Lung (tissue), 4 donors: ENCODE measurements around a stretch of chr6.

DNA sequence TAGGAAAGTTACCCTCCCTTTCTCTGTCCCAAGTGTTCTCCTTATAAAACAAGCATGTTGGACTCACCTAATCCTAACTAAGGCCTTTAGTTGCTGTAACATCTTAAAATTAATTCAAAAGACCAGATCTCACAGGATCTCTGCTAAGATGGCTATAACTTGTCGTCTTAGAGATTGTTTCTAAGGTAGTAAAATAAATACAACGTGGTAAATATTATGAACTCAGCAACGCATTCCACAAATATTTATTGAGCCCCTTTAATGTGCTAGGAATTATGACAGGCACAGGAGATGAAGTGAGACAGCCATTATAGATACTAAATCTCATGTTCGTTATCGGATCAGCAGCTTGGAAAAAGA is 20.8 kb upstream of the MCM3 start:
- PRO-cap, result no peak
- RAMPAGE, long total RNA, result no peak
- RRBS, result no CpG with 5 or more reads among the region's 5 CpGs

GRCh38 chr6:52352388-52353212 is 9.4 kb upstream of the PAQR8 start:
- PRO-cap, result no peak
- RAMPAGE, long total RNA, result no peak
- RRBS, result no CpG with 5 or more reads among the region's 4 CpGs

- PRO-cap, result no peak
- RAMPAGE, long total RNA, result no peak
- RRBS, result no CpG with 5 or more reads among the region's 5 CpGs
Measured at GRCh38 chr6:52390021-52390741, 28.2 kb downstream of the PAQR8 start.

GRCh38 chr6:52393587-52394899 is 26.1 kb upstream of the EFHC1 start:
- PRO-cap, result no peak
- RAMPAGE, long total RNA, result no peak
- RRBS, result no CpG with 5 or more reads among the region's 12 CpGs

DNA sequence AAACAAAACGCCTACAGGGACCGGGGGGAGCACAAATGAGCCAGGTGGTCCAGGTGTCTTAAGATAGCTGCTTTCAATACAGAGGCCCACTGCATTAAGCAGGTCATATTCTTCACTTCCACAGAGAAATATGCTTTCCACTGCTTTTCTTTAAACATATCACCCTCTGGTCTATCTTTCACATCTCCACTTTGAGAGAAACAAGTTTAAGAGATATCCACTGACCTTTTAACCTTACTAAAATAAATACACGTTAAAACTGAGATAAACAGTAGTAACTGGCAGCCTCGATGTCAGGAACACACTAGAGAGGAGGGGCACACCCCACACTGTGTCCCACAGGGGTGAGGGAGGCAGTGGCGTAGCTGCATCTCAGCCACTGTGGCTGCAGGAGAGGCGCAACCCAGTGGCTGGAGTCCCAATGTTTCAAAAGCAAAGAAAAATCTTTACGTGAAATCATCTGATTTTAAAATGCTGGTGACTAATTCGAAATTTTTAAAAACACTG is 54.9 kb downstream of the TRAM2 start:
- PRO-cap, result no peak
- RAMPAGE, long total RNA, result no peak
- RRBS, result no CpG with 5 or more reads among the region's 8 CpGs

- PRO-cap, result no peak
- RAMPAGE, long total RNA, result no peak
- RRBS, result no CpG with 5 or more reads among the region's 9 CpGs
Measured at GRCh38 chr6:52574496-52575184, 2.2 kb downstream of the TRAM2 start.

- PRO-cap, result no peak
- RAMPAGE, long total RNA, result no peak
- RRBS, result no CpG with 5 or more reads among the region's 4 CpGs
Measured at GRCh38 chr6:52578120-52578474, 1.2 kb upstream of the TRAM2 start.

GRCh38 chr6:52663013-52663415 is 7.9 kb upstream of the TMEM14A start:
- PRO-cap, result no peak
- RAMPAGE, long total RNA, result no peak
- RRBS, result no CpG with 5 or more reads among the region's 3 CpGs

DNA sequence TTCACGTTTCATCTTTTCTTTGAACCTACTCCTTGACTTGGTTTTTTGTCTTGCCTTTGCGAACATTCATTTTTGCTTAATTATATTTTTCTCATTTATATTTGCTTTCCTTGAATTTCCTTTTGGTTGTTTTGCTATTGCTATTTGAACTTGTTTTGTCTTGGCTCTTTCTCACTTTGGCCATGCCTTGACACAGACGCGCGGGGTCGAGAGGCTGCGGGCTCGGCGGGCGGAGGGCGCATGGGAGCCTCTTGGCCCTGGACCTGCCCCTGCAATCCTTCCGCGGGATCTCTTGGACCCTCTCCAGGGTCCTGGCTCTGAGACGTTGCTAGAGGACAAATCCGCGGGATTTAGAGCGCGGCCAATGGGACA is 7.0 kb upstream of the TMEM14A start:
- PRO-cap, result bidirectional peak, plus-strand start outside the sequence, minus-strand start at position 292 of the sequence
- RAMPAGE, long total RNA, result no peak
- RRBS, result no CpG with 5 or more reads among the region's 18 CpGs

- PRO-cap, result no peak
- RAMPAGE, long total RNA, result no peak
- RRBS, result no CpG with 5 or more reads among the region's 4 CpGs
Measured at GRCh38 chr6:52746148-52746943, 16.9 kb downstream of the GSTA2 start.

DNA sequence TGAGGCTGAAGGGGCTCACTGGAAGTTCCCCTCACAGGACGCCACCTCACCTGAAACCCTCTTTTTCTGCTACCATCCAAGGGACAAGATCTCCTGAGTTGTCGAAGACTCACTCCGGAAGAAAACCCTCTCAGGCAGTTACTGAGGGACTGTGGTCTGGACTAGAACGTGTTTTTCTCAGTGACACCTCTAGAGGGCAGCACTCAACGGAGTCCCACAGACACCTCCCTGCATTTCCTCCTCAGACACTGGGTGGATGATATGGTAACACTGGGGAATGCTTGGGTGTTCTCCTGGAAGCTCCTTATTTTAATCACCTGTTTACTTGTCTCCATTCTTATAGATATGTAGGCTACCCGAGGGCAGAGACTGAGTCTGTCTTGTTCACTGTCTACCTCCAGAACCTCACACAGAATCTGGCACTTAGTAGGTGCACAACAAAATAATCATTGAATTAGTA is 27.1 kb downstream of the GSTA3 start:
- PRO-cap, result no peak
- RAMPAGE, long total RNA, result no peak
- RRBS, result no CpG with 5 or more reads among the region's 6 CpGs

DNA sequence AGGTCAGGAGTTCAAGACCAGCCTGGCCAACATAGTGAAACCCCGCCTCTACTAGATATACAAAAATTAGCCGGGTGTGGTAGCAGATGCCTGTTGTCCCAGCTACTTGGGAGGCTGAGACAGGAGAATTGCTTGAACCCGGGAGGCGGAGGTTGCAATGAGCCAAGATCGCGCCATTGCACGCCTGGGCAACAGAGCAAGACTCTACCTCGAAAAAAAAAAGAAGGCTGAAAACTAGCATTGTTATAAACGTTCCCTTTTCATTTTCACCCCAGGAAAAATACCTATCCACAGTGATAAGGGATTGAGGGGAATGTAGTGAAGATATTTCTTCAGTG is 9.3 kb downstream of the GSTA4 start:
- PRO-cap, result no peak
- RAMPAGE, long total RNA, result no peak
- RRBS, result no CpG with 5 or more reads among the region's 9 CpGs

DNA sequence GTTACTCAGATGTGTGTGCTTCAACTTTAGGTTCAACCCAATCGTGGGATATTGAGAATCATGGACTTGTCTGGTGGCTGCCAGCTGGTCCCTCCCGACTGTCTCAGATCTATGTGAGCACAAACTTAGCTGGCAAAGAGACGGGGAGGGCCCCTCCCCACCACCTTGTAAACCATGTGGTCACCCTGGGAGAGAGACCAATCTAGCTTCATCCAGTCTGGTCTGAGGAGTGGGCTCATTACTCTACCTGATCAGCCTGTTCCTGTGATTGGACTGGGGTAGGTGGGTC is 4.9 kb downstream of the GSTA4 start:
- PRO-cap, result no peak
- RAMPAGE, long total RNA, result no peak
- RRBS, result no CpG with 5 or more reads among the region's 3 CpGs

- PRO-cap, result no peak
- RAMPAGE, long total RNA, result no peak
- RRBS, result no CpG with 5 or more reads among the region's 24 CpGs
Measured at GRCh38 chr6:52995540-52995945, 459 bp upstream of the GSTA4 start.

- PRO-cap, result no peak
- RAMPAGE, long total RNA, result no peak
- RRBS, result no CpG with 5 or more reads among the region's 11 CpGs
Measured at GRCh38 chr6:53274707-53275387, 73.9 kb downstream of the ELOVL5 start.

GRCh38 chr6:53302629-53303268 is 46.0 kb downstream of the ELOVL5 start:
- PRO-cap, result no peak
- RAMPAGE, long total RNA, result no peak
- RRBS, result no CpG with 5 or more reads among the region's 5 CpGs

- PRO-cap, result no peak
- RAMPAGE, long total RNA, result no peak
- RRBS, result no CpG with 5 or more reads among the region's 6 CpGs
Measured at GRCh38 chr6:53341180-53341919, 7.4 kb downstream of the ELOVL5 start.

DNA sequence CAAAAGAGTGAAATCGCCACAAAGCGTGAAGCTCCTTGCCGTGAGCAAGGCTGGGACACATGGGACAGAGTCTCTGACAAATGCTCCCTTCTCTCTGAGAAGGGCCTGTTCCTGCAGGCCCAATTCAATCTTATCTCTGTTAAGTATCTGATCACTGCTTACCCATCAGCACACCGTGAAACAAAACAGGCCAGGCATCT is 79.3 kb downstream of the GCLC start:
- PRO-cap, result no peak
- RAMPAGE, long total RNA, result no peak
- RRBS, result no CpG with 5 or more reads among the region's 4 CpGs

- PRO-cap, result no peak
- RAMPAGE, long total RNA, result no peak
- RRBS, result no CpG with 5 or more reads among the region's 2 CpGs
Measured at GRCh38 chr6:53618893-53619330, 46.6 kb downstream of the KLHL31 start.

DNA sequence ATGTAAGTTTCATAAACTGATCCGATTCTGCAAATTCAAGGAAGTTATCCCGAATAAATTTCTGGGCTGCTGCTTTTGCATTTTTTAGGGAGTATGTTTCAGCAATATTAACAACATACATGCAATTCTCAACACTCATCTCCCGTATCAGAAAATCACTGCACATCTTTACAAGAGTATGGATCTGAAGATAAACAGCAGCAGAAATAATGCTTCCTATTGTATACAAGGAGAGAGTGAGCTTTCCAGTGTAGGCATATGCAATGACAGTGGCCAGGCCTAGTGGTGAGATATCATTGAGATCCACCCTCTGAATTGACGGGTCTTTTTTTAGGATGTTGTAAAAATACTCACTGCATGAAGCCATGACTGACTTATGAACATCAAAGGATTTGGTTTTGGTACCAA is 10.9 kb downstream of the KLHL31 start:
- PRO-cap, result no peak
- RAMPAGE, long total RNA, result no peak
- RRBS, result no CpG with 5 or more reads among the region's 4 CpGs